ENCODE measurements around a stretch of chr2.

DNA sequence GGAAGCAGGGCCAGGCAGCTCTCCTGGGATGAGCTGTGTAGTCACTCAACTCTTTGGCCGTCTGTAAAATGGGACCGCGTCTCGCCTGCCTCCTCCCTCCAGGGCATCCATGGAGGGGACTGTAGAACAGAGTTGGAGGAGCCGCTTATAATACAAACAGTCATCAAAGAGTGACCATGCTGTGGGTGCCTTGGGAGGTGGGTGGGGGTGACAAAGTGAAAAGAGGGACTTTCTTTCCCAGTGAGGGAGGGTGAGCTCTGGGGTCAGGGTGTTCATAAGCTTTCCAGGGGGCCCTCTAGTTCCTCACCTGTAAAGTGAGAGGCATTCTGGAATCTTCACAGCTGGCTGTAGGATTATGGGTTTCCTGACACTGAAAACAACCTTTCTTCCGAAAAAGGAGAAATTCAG, 169.7 kb upstream of the HAAO start:
- PRO-cap: no peak

DNA sequence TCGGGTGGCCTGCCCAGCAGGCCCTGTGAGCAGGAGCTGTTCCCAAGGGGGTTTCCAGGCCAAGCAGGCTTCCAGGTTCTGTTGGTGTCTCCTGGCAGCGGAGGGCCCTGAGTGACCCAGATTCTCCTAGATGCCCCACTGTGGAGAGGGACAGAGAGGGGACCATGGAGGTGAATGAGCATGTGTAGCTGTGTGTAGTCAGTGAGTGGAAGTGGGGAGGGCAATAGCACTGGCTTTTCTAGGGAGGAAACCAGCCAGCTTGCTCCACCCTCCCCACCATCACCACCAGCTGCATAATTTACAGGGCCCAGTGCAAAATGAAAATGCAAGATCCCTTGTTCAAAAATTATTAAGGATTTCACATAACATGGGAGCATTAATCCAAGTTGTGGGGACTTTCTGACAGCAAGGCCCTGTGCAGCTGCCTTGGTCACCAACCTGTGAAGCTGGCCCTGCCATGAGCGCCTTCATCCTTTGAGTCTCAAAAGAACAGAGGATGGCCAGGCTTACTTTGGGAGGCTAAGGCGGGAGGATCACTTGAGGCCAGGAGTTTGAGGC, 172.3 kb upstream of the HAAO start:
- PRO-cap: no peak

DNA sequence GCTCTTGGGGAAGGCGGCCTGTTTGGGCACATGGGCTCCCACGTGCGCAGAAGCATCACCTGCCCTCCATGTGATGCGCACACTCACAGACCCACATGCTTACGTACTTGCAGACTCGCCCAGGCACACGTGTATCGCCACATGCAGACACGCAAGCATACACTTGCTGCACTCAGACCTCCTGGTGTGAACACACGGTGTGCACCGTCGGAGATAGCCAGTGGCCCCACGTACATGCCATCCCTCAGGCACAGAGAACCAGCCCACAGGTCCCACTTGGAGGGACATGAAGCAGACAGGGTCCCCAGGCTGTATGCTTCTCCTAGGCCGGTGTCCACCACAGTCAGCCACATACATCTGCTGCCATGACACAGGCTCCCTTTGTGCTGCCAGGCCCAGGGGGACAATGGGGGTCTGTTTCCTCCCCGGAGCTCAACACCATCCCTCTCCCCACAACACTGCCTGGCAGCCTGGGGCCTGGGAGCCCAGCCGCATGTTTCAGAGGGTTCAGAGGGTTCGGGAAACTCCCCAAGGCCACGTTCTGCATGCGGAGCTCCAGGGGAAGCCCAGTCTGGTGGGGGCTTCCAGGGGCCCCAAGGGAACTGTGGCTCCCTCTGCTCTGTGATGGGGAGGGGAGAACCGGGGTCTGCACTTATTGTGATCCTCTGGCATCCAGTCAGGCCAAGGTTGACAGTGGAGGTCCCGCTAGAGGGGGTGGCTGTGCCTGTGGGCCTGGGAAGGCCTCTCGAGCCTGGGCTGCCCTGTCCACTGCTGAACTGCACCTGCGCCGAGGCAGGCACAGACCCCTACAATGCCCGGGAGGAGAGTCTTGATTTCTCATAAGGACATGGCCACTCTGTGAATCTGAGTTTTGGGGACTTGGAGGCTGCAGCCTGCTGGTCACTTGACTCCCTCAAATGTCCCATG, 208.1 kb upstream of the HAAO start:
- PRO-cap: no peak

- PRO-cap: no peak
Measured at GRCh38 chr2:43047330-43047837, 179.0 kb downstream of the ZFP36L2 start.

- PRO-cap: no peak
Measured at GRCh38 chr2:43073187-43073895, 153.1 kb downstream of the ZFP36L2 start.

- PRO-cap: no peak
Measured at GRCh38 chr2:43084057-43084510, 142.3 kb downstream of the ZFP36L2 start.

DNA sequence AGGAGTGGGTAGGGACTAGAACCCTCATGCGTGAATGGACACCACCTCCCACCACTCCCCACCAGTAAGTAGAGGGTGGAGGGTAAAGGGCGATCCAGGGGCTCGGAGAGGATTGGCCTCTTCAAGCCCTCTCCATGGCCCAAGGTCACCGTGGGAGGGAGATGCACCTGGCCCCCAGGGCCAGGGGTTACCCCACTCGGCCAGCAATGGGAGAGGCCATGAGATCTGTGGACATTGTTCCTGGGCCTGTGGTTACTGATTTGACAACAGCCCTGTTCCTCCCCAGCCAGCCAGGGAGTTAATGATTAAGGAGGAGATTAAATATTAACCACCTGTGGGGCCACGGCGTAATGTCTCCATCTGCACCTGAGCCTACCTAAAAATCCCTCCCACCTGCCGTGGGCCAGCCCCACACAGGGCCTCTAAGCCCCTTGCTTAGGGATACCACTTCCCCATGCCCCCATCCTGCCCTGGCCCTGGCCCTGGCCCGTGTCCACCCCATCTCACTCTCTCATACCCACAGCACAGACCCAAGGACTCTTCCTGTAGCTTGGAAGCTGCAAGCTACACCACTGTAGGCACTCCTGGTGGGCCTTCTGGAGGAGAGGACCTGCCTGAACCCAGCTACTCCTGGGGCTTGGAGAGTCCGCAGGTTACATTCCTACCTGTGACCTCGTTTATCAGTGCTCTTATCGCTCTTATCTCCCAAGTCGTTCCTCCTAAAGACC, 32.2 kb downstream of the ZFP36L2 start:
- PRO-cap: bidirectional peak, plus-strand start at position 327 of the sequence, minus-strand start at position 257 of the sequence

DNA sequence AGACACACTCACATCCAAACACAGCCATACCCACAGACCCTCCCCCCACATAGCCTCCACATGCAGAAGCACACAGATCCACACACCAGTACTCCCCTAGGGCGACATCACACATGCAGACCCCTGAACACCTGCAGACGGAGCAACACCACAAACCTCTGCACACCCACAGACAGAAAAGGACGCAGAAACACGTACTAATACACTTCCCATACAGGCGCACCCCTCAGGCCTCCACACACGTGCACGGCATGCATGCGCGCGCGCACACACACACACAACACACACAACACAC, 7.1 kb downstream of the ZFP36L2 start:
- PRO-cap: no peak

DNA sequence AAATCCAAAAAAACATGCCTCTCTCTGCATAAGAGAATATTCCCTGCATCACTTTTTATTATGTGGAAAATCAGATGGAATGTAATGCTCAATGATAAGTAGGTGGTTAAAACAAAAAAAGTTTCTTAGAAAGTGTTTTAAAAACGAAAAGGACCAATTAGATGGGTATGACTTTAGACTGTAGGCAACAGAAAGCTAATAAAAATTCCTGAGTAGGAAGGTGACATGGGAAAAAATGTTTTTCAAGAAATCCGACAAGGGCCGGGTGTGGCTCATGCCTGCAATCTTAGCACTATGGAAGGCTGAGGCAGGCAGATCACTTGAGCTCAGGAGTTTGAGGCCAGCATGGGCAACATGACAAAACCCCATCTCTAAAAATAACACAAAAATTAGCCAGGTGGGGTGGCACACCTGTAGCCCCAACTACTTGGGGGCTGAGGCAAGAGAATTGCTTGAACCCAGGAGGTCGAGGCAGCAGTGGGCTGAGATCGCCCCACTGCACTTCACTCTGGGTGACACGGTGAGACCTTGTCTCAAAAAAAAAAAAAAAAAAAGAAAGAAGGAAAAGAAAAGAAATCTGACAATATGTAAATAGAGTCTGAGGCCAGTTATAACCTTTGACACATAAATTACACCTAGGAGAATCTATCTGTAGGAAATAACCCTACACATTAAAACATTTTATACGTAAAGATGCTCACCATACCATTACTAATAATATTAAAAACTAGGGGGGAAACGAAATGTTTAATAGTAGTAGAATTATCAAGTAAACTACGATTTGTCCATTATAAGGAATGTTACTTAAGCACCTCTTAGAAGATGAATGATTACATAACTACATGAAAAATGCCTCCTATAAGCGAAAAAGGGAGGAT, 125.9 kb downstream of the THADA start:
- PRO-cap: no peak

GRCh38 chr2:43536993-43537588, 58.7 kb downstream of the THADA start:
- PRO-cap: bidirectional peak, plus-strand start at chr2:43537395, minus-strand start at chr2:43537293

GRCh38 chr2:43996101-43996738, 431 bp upstream of the LRPPRC start:
- PRO-cap: bidirectional peak, plus-strand start at chr2:43996315, minus-strand start at chr2:43995989; unidirectional peak, plus-strand start at chr2:43996445

DNA sequence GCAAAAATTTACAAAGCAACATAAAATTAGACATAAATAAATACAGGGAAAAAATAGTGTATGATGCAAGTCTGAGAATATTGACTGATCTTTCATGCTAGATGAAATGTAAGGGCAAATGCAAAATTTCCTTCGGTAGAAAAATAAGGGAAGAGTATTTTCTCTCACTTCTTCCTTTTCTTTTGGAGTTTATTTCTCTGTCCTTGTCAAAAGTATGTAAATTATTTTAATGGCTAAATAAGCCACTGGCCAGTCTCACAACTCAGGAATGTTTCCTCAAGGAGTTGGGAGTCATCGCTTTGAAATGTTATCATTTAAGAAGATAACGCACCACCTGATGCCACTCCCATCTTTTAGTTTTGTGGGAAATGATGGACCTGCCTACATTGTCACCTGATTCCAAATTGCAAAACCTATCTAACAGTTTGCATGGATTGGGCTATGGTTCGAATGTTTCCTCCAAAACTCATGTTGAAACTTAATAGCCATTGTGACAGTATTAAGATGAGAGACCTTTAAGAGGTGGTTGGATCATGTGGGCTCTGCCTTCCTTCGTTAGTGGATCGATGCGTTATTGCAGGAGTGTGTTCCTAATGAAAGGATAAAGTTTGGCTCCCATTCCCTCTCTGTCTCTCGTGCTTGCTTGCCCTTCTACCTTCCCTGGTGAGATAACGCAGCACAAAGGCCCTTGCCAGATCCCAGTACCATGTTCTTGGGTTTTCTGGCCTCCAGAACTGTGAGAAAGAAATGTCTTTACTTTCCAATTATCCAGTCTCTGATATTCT, 32.4 kb upstream of the PPM1B start:
- PRO-cap: no peak

GRCh38 chr2:44181052-44181678, 12.5 kb downstream of the PPM1B start:
- PRO-cap: no peak

- PRO-cap: no peak
Measured at GRCh38 chr2:44201028-44202230, 32.8 kb downstream of the PPM1B start.

DNA sequence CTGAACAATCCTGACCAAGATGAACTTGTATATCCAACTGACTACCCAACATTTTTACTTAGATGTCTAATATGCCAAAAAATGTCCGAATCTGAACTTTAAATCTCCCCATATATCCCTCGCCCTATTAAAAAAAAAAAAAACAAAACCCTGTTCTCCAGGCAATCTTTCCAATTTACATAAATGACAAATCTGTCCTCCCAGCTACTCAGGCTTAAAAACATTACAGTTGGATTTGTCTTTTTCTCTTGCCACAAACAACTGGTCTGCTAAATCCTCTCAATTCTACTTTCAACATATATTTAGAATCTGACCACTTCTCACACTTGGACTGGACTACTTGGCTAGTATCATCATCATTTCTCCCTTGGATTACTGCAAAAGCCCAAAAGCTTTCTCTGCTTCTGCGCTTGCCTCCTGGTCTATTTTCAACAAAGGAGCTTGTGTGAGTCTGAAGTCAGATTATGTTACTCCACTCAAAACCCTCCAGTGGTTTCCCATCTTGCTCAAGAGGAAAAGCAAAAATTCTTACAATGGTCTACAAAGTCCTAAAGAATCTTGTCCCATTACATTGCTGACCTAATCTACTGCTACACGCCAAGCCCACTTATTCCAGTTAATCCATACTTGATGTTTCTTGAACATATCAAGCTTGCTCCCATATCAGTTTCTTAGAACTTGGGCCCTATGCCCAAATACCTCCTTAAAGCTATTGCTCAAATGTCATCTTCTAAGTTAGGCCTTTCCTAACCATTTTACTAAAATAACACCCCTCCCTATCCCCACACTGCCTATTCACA, 9.7 kb downstream of the PREPL start:
- PRO-cap: no peak

GRCh38 chr2:44359495-44360455, 1.5 kb downstream of the PREPL start:
- PRO-cap: no peak

DNA sequence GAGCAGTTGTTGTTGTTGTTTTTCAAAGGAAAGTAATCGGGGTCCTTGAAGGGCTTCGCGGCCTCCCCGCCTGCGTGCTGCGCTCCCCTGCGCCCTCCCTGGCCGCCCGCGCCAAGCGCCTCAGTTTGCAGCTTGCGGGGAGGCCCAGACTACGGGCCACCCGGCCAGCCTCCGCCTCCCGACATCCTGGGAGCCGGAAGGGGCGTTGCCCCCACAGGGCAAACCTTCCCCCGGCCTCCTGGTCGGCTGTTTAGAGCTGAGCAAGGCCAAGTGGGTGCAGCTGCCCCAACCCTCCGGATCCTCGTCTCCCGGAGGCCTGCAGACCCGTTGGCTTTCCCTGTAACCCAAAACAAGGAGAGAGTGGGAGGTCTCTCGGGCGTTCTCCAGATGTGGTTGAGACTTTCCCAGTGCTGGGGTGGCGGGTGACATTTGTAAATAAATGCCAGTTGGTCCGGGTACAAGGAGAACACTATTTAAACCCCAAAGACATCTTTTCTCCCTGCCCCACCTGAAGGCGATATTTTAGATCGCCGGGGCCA, 3.7 kb upstream of the SIX3 start:
- PRO-cap: bidirectional peak, plus-strand start at position 253 of the sequence, minus-strand start at position 122 of the sequence

GRCh38 chr2:44975449-44976018, 33.7 kb downstream of the SIX2 start:
- PRO-cap: no peak

GRCh38 chr2:45013979-45014477, 4.8 kb upstream of the SIX2 start:
- PRO-cap: no peak

DNA sequence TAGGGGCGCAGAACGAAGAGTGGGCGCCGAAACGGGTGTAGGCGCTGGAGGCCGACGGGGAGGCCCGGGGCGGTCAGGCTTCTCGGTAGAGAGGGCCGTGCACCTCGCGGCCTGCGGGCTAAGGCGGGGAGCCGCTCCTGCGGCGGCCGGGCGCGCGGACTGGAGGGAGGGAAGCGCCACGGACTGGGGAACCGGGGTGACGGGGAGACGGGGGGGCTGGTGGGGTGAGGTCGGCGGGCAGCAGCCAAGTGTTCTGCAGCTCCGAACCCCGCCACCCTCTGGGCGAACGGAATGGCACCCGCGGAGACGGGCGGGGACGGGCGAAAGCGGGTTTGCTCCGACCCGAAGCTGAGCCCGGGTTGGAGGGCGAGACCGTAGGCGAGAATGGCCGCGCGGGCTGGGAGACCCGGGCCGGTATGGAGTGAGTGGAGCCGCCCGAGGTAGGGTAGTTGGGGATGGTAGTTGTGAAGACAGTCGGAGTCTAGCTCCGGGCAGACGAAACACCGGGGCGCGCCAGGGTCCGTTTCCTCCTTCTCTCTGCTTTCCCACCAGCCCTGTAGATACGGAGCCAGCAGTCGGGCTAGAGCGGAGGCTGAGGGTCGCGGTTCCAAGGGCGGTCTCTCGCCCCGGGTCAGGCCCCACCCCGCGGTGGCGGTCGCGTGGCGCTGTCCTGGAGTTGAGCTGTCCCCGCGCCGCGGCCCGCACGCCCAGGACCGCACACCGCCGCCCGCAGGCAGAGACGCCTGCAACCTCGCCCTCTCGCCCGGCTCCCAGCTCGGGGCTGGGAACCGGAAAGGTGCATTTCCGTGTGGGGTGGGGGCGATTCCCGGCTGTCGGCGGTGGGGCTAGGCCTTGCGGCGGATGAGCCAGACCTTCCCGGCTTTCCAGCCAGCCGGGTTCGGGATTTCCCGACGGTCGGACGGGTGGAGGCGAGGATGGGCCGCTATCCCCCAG, 160.3 kb upstream of the SIX2 start:
- PRO-cap: no peak

Measured in Metastatic Lung Carcinoma in the Adrenal Gland (tissue), 1 donor.